SP-49 (cell line): ENCODE data around the genes ZNF718 and TMEM271.

DNA sequence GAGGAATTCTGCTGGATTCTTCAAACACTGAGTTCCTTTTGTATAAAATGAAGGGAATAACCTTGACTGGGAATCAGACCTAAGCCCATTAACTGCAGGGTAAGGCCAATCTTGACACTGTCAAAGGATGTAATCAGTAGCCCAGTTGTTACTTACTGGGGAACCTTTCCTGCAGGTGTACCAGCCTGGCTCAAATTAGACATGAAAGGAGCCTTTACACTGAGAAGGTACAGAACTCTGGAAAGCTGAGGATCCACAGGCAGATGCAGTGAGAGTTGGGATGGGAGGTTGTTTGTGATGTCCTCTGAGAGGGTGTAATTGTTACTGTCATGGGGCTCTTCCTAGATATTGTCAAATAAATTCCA is 19.6 kb downstream of the ZNF595 start:
- PRO-cap = no peak

DNA sequence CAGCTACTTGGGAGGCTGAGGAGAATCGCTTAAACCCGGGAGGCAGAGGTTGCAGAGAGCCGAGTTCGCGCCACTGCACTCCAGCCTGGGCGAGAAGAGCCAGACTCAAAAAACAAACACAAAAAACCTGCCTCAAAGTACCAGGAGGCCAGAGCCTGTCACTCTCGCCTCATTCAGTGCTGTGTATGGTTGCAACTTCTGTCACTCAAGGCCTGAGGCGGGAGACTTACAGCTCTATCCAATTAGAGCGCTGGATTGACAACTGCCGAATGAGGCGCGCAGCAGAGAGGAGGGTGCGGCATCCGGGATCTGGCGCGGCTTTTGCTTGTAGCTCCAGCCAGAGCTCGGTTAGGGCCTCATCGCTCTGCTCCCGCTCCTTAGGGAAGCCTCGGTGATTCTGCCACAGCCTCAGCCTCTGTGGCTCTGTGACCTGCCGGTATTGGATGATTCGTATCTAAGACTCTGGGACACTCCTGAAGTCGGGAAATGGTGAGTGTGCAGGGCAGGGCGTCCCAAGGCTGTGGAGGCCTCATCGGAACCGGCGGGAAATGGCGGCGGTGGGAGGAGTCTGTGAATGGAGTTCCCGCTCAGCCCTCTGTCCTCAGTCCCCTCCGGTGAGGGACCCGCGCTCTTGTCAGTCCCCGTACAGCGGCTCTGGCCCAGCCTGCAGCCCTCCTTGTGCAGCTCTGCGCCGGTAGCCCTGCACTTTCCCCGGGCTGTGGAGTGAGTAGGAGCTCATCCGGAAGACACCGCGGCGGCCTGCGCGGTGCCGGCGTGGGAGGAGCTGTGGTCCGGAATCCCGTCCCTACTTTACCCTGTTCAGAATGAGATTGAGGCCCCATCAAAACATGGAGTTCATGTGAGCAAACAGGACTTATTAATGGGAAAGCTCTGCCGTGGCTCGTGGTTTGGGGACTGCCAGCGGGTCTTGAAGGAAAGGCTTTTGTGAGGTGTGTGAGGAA is at the start of gene ZNF718:
ZNF718 (plus strand) TSS at position 317 of the 962 bp plus-strand sequence.
- PRO-cap = unidirectional peak, plus-strand start at position 284 of the sequence; bidirectional peak, plus-strand start at position 604 of the sequence, minus-strand start at position 549 of the sequence

- PRO-cap = no peak
These were observed 81.2 kb downstream of the ZNF718 start for GRCh38 chr4:205461-205845.

DNA sequence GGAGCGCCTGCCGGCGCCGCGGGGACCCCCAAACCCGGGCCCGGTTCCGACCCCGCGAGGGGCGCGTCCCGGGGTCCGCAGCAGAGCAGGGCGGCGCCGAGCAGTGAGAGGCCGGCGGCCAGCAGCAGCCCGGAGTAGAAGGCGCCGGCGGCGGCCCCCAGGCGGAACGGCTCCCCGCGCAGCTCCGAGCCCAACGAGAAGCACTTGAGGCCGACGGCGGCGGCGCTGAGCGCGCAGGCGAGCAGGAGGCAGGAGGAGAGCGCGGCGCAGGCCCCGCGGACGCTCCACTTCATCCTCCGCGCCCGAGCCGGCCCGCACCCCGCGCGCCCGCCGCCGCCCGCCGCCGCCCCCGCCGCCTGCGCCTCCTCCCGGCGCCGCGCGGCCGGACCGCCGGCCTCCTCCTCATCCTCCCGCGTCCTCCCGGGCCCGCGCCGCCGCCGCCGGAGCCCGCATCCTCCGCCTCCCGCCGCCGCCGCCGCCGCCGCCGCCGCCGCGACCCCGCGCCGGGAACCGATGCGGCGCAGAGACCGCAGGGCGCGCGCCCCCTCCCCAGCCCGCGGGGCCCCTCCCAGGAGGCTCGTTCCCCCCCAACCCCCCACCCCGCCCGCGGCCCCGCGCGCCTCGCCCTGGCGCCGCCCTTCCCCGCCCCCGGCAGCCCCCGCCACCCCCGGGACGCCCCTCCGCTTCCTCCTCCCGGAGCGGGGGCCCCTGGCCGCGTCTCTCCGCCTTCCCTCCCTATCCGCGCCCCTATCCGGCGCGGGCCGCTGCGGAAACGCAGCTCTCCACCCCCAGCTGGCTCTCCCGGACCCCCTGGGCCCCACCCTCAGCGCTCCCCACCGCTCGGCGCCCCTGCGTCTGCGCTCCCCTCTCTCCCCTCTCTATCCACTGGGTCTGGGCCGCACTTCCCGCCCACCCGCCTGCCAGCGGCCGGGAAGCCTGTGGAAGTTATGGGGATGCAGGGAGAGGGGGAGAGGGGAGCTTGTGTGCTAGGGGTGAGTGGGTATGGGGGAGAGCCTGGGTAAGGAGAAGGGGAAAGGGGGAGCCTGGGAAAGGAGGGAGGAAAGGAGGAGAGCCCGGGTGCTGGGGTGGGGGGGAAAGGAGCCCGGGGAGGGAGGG is at the start of gene TMEM271:
TMEM271 (minus strand) TSS at position 526 of the 1,116 bp plus-strand sequence.
- PRO-cap = no peak

DNA sequence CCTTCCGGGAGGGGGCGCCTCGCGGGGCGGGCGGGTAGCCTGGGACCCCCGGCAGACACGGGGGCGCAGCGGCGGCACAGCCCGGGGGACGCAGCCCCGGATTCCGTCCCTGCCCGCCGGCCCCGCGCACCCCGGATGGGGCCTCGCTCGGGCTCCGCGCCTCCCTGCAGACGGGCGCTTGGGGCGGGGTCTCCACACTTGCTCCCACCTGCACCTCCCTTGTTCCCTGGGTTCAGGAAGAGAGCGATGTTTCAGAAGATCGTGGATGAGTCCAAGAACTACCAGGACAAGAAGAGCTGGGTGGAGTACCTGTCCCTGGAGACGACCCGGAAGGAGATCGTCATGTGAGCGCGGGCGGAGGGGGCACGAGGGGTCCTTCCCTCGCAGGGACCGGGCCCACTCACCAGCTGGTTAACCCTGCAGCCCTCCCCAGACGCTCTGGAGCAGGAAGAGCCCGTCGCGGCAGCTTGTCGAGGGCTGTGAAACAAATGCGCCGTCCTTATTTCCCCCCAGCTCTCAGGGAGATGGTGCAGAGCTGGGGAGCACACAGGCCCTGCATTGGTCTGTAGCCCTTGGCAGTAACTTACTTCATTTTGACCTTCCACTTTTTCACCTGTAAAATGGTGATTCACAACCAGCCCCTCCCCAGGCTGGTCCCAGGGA is 10.1 kb downstream of the ATP5ME start:
- PRO-cap = bidirectional peak, plus-strand start at position 343 of the sequence, minus-strand start at position 137 of the sequence

- PRO-cap = no peak
These were observed 594 bp downstream of the SLC49A3 start for GRCh38 chr4:688268-688845.

DNA sequence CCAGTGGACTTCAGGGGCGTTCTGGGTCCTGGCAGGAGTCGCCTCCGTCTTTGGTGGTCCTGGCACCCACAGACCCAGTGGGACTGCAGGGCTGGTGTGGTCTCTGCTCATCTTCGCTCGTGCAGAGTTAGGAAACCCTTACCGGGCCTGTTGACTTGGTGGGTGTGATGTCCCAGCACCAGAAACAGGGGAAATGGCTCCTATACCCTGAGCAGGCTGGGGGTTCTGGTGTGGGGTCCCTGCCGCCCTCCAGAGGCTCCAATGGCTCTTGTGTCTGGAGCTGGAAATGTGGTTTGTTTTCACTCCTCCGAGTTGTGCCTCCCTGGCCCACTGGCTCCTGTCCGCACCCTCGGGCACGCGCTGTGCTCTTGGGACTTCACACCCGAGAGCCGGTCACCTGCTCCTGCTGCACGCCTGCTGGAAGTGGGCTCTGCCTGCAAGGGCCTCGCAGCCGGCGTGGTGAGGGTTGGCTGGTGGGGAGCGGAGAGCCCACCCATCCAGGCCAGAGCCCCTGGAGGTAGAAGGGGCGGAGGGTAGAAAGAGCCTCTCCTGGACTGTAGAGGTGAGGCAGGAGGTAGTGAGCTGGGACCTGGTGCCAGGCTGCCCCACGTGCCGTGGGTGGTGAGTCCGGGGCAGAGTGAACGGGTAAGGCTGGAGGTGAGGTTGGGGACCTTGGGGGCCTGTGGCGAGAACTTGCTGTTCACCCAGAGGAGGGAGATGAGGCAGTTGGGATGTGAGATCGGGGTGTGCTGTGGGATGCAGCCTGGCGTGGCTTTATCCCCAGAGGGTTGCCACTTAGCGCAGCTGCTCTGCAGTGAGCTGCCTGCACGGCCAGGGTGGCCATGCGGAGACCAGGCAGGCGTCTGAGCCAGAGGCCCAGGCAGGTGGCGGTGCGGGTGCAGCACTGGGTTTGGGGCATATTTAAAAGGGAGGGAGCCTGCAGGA is 48.6 kb downstream of the PCGF3 start:
- PRO-cap = no peak

DNA sequence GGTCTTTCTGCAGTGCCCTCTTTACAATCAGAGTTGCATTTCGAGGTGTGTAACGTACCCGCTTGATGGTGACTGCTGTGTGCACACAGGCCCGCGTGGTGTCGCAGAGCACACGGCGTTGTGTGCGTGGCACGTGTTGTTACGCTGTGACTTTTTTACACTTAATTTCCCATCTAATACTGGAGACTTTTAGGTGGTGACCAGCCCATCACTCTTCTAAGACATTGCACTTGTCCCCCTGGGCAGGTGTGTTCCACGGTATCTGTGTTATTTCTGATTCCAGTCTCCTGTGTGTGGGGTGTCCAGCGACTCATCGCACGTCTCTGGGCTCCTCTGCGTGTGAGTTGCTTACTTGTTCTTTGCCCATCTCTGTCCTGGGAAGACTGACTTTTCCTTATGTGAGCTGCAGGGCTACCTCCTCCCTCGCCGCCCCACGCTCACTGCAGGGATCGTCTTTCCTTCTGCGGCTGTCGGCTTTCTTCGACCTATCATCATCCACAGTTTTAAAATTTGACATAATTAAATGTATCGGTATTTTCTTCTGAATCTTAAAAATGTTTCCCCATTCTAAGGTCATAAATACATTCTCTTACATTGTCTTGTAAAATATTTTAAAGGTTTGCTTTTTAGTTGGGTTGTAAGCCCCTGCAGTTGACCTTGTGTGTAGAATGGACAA is 49.5 kb downstream of the PCGF3 start:
- PRO-cap = no peak

GRCh38 chr4:760202-761285 is 54.9 kb downstream of the PCGF3 start:
- PRO-cap = no peak

DNA sequence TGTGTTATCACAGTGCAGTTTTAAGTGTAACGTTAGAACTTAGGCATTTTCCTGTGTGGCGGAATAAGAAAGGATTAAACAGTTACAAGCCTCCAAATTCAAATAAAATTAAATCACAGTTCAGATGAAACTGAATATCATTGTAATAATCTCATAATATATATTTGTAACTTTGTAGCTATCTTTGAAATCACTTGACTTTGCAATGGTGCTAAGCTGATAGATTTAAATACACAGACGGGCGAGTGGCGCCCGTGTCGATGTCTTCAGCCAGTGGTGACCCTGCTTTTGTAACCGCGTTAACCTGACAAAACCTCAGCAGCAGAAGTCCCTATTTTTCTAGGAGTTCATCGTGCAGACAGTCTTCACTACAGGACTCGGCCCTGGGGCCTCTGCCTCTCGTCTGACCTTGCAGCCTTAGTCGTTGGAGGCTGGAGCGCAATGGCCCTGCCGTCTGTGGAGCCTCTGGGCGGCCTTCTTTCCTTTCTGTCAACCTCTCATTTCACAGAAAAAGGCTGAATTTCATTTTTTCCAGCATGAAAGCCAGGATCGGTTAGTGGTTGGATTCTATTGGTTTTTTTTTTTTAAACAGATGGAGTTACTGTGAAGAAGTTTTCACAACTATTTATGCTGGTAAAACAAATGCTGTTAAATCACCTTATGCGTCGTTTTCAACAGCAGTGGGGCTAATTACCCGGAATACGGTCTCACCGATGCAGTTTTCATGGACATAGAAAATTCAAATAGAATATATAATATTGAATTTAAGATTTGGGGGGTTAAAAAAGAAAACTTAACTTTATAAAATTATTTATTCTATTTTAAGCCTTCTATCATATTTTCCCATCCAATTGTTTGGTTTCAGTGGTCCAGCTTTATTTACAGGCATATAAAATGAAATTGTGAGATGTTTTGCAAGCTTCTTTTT is 57.8 kb downstream of the CPLX1 start:
- PRO-cap = no peak

- PRO-cap = no peak
These were observed 15.7 kb downstream of the DGKQ start for GRCh38 chr4:957375-958271.

GRCh38 chr4:961540-962096 is 11.8 kb downstream of the DGKQ start:
- PRO-cap = no peak

- PRO-cap = no peak
These were observed 14.7 kb downstream of the FGFRL1 start for GRCh38 chr4:1025806-1026781.

GRCh38 chr4:1176968-1178050 is 4.9 kb upstream of the SPON2 start:
- PRO-cap = no peak

DNA sequence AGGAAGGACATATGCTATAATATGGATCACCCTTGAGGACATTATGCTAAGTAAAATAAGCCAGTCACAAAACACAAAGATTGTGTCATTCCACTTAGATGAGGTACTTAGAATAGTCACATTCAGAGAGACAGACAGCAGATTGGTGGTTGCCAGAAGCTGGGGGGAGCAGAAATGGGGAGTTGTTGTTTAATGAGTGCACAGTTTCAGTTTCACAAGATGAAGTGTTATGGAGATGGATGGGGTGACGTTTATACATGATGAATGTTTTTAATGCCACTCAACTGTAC is 14.8 kb upstream of the SPON2 start:
- PRO-cap = no peak

DNA sequence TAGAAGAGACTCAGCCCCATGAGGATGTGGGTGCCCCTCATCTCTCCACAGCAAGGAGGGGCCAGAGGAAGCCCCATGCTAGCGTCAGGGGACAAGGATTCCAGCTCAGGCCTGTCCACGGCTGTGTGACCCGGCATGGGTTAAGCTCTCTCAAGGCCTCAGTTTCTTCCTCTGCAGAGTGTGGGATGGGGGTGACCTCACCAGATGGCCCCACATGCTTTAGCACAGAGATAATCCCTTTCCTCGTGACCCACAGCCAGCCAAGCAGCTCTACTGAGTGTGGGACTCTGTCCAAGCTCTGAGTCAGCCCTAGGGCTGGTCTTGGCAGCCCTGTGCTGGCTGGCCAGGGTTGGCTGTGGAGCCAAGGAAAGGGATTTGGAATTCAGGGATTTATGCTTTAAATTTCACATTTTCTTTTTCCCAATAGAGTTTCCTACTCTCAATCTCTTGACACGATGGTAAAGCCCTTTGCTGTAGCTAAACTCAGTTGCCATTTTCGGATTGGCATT is 19.7 kb upstream of the SPON2 start:
- PRO-cap = no peak

- PRO-cap = no peak
These were observed 11.0 kb downstream of the CTBP1 start for GRCh38 chr4:1237853-1238487.

GRCh38 chr4:1244029-1245000 is 4.6 kb downstream of the CTBP1 start:
- PRO-cap = no peak

- PRO-cap = no peak
These were observed 2.6 kb downstream of the CTBP1 start for GRCh38 chr4:1246163-1246866.

DNA sequence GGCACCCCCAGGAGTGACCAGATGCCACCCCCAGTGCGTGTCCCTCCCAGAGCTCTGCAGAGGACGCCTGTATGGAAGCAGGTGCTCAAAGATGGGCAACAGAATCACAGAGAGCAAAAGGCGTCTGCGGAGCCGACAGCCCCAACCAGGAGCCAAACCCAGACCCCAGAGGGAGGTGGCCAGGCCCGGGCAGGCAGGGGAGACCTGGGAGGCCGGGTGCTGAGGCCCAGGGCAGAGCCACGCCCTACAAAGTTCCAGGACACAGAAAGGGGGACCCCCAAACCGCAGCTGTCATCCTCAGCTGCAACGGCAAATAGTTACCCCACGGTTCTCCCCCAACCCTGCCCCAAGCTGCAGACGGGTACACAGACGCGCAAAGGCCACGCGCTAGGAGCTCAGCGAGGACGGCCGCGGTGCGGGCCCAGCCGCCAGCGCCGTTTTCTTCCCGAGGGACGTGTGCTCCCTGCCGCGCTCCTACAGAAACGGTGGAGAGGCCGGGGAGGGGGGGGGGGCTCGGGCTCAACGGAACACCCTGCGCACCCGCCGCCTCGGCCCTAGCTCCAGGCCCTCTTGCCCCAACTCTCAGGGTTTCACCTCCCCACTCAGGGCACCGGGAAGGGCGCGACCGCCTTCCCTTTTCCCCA is 1.5 kb downstream of the CTBP1 start:
- PRO-cap = no peak